GM19240 (cell line): ENCODE results near the genes SPATA2L and ZNF276.

GRCh38 chr16:88999799-89000121 is 22.8 kb upstream of the CBFA2T3 start:
- RRBS, result no CpG with 5 or more reads among the region's 19 CpGs

- RRBS, result no CpG with 5 or more reads among the region's 25 CpGs
Observed at GRCh38 chr16:89095248-89096030, 1.8 kb downstream of the ACSF3 start.

DNA sequence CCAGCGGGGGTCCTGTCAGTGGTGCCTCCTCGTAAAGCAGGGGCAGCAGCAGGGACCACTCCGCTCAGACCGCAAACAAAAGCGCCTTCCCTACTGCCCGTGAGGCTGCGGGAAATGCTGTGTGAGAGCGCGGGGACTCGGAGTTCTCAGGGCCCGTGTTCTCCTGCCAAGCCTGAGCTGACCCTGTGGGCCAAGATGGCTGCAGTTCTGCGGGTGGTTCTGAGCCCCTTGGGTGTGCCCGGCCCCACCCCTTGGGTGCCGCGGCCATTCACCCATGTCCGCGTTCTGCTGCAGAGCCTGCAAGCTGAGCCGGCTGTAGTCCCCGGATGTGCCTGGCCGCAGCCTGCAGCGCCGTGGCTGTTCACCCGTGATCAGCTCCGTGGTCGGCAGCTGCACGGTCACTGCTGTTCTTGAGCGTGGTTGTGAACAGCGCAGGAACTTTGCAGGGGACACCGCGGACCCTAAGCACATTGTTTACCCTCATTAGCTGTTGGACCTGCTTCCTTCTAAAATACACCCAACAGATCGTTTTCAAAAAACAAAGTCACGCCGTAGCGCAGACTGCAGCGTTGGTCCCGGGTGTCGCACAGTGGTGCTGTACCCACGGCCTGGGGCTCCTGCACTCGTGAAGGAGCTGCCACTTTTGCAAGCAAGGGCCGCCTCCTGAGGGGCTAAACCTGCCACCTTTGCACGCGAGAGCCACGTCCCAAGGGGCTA is 20.1 kb downstream of the ACSF3 start:
- RRBS, result 23% methylated on average over 6 of the region's 43 CpGs

GRCh38 chr16:89276025-89276288 is 58.5 kb downstream of the ZNF778 start:
- RRBS, result no CpG with 5 or more reads among the region's 13 CpGs

DNA sequence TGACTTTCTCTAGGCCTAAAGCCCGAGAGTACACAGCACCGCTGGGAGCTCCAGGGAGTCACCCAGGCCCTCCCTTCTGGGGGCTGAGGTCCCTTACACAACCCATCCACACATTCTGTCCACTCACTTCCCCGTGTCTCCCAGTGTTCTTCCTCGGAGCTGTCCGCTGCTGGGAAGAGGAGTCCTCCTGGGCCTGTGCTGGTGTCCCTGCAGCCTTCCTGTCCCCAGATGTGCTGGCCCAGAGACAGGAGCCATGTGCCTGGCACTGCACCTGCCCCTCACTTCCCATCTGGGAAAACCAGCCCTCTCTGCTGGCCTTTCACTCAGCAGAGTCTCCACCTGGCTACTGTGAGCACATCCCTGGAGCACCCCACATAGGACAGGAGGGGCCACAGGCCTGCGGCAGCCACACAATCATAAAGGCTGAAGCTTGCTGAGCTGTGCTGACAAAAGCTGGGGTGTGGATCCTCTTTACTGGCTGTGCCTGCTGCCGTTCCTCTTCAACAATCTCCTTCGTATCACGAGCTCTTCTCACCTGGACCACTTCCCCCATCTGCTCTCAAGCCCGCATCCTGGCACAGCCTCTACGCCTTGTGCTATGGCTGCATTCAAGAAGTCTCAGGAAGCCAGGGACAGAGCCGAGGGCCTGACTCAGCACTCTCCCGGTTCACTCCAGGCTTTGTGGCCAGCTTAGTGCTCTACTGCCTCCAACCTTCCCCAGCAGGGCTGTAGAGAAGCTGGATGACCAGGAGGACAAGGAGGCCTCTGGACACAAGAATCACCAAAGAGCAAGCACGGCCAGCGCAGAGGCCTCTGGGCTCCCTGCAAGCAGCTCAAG is 86.1 kb downstream of the ZNF778 start:
- RRBS, result no CpG with 5 or more reads among the region's 15 CpGs

DNA sequence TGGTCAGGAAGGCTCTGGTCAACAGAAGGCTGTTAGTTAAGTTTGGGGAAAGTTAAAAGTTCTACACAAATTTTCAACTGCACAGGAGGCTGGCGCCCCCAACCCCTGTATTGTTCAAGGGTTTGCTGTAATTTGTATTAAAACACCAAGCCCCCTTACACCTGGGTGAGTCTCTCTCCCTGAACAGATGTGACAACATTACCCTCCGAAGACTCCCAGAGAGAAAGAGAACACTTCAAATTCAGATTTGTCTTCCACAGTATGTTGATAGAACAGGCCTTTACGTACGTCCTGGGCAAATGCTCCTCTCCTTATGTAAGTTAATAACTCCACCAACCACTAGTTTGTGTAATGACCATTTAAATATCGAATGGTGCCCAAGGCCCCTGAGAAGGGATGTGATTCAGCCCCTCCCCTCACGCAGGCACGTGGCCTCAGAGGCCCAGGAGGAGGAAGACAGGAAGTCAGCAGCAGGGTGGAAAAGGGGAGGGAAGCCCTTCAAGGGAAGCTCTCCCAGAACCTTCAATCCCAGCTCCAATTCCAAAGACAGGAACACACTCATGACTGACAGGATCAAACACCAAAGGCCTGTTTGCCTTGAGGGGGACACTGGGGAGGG is 104.7 kb downstream of the ZNF778 start:
- RRBS, result no CpG with 5 or more reads among the region's 7 CpGs

DNA sequence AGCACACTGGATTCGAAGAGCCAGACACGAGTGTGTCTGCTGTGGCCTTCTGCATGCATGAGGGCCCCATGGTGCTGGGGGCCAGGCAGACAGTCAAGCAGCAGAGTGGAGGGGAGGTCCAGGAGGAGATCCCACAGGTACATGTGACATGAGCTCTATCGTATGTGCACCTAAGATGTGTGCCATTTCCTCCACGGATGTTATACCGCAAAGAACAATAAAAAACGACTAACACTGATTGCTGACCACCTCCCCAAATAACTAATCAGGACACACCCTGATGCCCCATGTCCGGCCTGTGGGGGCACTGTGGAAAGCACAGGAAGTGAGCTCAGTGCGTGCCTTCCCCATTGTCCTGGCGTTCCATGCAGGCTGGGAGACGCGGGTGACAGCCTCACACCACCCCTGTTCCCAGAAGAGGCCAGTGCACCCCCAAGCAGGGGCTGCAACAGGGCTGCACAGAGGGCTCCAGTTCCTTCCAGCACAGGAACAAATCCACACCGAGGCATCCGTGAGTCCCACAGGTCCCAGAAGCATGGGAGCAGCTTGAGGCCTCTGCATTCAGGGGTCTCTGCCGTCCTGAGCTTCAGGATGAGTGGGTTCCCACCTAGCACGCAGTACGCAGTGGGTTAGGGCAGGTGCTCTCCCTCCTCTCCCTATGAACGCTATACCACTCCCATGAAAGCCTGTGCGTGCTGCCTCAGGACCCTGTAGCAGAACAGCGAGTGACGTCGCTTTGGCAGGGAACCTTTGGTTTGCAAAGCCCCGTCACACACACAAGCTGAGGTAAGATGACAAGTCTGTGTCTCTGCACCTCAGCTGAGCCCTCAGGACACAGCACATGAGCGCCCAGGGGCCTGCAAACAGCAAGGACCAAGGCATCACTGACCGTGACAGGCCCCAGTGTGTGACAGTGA is 117.6 kb downstream of the ZNF778 start:
- RRBS, result no CpG with 5 or more reads among the region's 24 CpGs

DNA sequence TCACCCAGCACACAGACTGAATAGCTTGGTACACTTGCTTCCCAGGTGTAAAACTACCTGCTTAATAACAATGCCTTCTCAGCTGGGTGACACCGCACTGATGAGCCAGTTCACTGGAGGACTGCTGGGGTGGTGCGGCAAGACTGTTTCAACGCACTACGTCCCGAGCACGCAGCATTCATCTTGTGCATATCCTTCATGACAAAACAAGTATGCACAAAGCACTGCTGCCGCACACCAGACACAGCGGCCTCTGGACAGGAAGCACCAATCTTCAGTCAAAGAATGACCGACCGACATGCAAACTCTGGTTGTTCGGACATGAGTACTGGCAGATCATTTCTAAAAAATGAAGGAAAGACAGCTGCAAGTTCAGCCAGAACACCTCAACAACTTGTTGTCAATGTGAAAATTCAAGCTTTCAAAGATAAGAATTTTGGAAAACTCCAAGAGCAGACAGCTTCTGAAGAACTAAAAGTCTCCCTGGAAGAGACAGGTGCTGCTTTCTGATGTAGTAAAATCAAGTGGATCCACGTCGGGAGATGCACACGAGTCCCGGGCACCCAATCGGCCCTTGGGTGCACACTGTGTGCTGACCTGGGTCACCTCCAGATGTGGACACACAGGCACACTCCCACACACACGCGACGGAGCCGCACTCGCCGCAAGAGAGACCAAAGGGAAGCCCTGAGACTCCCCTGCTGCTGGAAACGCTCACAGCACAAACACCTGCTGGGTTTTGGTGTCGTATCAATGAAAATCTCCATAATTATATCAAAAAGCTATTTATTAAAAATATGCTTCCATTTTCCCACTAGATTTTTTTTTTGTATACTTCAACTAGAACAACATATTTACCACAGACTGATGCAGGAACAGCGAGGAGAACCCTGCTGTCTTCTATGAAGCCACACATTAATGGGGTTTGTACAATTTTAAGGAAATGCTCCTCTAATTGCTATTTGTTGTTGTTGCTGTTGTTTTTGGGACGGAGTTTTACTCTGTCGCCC is 94.3 kb downstream of the ANKRD11 start:
- RRBS, result no CpG with 5 or more reads among the region's 27 CpGs

DNA sequence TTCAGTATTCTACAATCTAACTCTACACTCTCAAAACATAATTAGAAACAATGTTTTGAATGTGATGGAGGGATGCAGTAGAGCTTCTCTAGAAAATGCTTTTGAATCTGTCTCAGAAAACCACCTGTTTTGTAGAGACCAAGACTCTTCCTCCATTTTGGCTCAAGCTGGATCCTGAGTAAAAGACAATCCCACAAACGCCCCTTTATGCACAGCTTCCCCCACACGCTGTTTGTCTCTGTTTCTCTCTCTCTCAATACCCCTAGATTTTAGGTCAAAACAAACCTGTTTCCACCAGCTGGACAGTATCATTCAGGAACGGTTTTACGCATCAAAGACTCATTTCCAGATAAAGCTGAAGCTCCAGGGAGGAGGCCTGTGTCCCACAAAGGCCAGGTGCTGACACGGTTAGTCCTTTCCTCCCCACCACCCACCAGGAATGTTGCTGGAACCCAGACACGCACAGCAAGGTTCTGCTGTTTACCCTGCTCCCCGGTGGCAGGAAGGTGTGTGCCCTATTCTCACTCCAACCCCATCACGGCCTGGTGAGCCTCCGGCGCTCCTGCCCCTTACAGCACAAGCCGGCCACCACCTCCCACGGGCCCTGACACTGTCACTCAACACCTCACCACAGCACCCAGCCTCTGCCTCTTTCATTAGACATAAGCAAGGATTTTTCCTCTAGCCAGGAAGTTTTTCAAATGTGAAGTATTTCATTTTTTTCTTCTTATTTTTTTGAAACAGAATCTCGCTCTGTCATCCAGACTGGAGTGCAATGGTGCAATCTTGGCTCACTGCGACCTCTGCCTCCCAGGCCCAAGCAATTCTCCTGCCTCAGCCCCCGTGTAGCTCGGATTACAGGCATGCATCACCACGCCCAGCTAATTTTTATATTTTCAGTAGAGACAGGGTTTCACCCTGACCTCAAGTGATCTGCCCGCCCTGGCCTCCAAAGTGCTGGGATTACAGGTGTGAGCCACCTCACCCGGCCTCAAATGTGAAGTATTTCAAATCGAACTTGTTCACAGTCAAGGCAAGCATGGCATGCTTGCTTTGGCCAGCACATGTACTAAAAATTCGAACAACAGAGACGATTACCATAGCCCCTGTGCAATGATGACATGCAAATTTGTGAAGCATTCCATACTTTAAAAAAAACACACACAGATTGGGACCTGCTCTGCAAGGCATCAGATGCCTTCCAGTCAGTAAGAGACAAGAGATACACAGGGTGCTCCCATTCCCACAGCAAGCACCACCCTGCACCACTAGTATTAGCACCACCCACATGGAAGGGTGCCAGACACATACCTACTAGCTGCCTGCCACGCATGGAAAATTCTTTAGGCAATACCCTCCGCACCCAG is 47.6 kb downstream of the ANKRD11 start:
- RRBS, result 81% methylated on average over 3 of the region's 24 CpGs

- RRBS, result no CpG with 5 or more reads among the region's 49 CpGs
Observed at GRCh38 chr16:89461768-89462828, 28.3 kb downstream of the ANKRD11 start.

DNA sequence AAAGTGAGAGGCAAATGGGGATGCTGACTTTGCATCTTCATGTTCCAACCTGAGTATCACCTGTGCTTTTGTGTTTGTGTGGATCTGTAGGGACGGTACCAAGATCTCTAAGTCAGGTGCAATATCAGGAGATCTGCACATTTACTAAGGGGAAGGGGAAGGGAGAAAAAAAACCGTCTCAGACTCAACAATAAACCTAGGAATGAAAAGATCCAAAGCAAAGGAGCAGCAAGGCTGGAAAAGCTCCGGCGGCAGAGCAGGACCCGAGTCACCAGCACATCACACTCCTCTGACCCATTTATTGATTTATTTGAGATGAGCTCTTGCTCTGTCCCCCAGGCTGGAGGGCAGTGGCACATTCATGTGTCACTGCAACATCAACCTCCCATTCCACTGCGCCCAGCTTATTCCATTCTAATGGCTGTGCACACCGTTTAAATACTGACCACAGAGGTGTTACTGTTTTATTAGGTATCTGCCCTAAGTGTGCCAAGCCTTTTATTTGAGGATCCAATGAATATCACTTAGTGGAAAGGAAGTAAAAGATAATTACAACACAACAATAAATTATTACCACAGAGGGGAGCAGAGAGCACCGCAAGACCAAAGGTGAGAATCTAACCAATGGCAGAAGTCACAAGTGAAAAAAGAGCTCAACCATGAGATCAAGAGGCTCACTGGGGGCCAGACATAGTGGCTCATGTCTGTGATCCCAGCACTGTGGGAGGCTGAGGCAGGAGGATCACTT is 18.0 kb downstream of the ANKRD11 start:
- RRBS, result no CpG with 5 or more reads among the region's 8 CpGs

DNA sequence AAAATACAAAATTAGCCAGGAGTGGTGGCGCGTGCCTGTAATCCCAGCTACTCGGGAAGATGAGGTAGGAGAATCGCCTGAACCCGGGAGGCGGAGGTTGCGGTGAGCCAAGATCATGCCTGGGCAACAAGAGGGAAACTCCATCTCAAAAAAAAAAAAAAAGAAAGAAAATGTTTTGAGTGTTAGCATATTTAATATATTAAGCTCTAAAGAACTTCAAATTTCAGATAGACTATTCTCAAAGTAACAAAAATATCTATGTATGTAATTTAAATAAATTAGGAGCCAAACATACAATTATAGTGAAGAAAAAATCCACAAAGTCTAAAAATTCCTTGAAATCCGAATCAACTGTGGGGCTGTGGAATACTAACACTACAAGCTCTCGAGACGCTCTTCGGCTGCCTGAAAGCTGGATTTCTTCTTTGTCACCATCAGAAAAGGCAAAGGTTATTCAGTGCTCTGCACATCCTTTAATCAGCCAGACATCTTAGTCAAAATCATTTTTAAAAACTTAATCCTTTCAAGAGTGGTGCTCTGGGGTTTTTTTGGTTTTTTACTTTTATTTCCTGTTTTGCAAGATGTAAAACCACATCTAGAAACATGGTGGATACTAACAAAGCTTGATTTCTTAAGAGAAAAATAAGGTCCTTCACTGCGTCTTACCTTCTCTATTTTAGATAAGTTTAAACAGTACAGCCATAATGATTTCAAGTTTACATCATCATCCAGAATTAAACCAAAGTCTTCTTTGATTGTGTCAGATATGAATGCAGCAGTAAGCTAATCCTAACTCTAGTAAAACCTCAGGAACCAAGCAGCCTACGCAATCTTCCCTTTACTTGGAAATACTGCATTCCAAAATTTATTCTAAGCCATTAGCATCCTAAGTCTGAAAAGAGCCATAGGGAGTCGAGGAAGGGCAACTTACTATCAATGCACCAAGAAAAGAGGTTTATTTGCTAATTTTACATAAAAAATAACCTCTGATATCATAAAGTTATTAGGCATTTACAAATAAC is 6.4 kb downstream of the ANKRD11 start:
- RRBS, result no CpG with 5 or more reads among the region's 14 CpGs

DNA sequence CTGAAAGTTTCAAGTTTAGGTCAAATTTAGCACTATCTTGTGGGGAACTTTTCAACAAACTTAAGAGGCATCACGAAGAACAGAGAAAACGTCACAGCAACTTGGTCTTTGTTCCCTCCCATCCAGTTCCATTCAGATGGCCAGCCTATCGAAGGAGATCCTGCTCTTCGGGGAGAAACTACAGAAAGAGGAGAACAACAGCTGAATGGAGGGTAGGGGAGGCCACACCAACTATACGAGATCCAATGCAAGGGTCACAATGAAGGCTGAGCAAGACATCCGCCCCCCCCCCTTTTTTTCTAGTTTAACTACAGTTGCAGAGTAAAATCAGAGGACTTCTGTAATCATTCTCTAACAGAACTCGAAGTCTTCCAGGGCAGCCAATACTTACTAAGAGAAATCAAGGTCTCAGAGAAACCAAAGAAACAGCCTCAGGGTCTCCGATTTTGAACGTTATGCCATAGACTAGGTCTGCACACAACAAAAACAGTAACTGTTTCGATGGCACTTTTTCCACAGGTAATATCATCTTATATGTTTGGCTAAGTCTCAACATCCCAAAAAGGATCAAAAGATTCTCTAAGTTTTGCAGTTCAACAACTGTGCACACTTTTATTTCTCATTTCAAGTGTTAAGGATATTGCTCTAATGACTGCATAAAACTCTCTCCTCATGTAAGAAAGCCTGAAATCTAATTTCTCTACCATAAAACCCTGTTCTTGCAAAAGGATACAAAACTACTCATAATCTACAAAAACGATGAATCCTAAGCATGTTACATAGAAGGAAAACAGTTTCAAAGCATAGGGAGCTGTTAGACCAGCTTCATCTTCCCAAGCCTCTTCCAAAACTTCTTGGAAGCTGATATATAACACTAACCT is 2.0 kb downstream of the ANKRD11 start:
- RRBS, result no CpG with 5 or more reads among the region's 11 CpGs

- RRBS, result no CpG with 5 or more reads among the region's 22 CpGs
Observed at GRCh38 chr16:89530512-89530993, 22.4 kb downstream of the SPG7 start.

GRCh38 chr16:89644010-89644758 is 13.3 kb downstream of the CHMP1A start:
- RRBS, result no CpG with 5 or more reads among the region's 16 CpGs

DNA sequence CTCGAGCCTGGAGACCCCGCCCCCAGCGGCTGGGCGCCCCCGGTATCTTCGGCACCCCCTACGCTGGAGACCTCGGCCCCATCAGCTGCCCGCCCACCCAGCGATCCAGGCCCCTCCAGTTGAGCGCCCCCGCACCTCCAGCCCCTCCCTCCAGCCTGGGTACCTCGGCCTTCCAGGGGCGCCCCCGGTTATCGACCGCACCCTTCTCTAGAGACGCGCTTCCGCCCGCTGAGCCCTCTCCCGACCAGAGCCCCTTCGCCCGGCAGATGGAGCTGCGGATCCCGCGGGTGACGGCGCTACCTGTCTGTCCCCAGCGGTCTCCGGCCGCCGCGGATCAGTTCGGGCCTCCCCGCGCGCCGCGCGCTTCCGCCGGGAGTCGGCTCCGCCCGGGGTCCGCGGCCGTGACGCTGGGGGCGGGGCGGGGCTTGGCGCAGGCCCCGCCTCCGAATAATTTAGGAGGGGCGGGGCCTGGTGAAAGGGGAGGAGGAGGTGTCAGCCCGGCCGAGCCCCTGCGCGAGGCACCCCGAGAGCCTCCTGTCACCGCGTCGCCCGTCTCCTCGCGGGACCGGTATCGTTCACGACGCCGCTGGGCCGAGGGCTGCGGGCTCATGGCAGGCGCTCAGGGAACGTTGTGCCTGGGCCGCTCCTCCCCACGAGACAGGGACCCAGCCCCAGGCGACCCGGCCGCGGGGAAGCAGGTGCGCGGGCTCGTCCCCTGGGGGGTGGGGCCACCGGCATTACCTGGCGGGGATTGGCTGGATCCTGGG is at the start of gene SPATA2L:
SPATA2L (minus strand) TSS at position 378 of the 767 bp plus-strand sequence.
- RRBS, result 2% methylated on average over 62 of the region's 87 CpGs

DNA sequence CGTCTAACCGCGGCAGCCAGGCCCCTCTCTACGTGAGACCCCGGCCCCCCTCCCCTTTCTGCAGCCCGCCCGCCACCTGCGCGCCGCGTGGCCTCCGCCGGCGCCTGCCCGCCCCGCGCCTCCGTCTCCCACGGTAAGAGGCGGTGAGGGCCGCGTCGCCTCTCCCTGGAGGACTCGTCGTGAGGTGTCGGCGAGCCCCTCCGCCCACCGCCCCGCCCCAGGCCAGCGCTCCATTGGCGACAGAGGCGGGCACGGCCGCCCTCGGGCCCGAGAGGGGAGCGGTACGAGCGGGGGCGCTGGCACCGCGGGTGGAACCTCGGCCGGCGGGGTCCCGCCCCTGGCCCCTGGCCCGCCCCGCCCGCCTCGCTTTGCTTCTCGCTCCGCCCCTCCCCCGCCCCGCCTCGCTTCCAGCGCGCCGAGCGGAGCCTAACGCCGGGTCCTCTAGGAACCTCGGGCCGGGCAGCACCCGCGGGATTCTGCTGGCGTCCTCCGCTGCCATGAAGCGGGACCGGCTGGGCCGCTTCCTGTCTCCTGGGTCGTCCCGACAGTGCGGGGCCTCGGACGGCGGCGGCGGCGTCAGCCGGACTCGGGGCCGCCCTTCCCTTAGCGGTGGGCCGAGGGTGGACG is at the start of gene ZNF276:
ZNF276 (plus strand) TSS at position 394 of the 627 bp plus-strand sequence.
- RRBS, result 2% methylated on average over 35 of the region's 86 CpGs

DNA sequence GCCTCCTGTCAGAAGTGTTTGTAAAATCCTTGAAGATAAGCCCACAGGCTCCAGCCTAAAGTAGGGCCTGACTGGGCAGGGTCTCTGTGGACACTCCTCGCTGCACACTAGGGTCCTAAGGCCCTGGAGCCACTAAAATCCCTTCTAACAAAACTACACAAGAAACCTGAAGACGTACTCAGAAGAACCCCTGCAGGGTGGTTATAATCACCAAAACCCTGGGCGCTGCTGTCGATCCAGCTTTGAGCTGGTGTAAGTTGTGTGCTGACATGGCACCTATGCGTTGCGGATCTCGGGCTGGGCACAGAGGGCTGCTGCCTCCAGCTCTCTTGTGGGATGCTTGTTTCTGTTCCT is 19.8 kb downstream of the ZNF276 start:
- RRBS, result no CpG with 5 or more reads among the region's 7 CpGs

GRCh38 chr16:89842814-89843274 is 14.6 kb downstream of the SPIRE2 start:
- RRBS, result 75% methylated on average over 2 of the region's 8 CpGs

DNA sequence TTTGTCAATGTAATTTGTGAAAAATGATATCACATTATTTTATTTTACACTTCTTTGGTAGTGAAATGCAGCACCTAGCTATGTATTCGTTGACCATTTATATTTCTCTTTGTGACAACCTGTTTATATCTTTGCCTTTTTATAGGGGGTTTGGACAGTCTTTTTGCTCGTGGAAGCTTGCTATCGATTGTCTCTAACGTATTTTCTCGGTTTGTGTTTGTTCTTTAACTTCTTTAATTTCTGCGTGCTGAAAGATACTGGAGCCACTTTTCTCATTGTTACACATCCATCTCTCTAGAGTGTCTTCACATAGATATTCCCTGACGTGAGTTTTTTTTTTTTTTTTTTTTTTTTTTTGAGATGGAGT is 1.8 kb downstream of the TCF25 start:
- RRBS, result no CpG with 5 or more reads among the region's 7 CpGs